ENCODE measurements around a stretch of chr10.

DNA sequence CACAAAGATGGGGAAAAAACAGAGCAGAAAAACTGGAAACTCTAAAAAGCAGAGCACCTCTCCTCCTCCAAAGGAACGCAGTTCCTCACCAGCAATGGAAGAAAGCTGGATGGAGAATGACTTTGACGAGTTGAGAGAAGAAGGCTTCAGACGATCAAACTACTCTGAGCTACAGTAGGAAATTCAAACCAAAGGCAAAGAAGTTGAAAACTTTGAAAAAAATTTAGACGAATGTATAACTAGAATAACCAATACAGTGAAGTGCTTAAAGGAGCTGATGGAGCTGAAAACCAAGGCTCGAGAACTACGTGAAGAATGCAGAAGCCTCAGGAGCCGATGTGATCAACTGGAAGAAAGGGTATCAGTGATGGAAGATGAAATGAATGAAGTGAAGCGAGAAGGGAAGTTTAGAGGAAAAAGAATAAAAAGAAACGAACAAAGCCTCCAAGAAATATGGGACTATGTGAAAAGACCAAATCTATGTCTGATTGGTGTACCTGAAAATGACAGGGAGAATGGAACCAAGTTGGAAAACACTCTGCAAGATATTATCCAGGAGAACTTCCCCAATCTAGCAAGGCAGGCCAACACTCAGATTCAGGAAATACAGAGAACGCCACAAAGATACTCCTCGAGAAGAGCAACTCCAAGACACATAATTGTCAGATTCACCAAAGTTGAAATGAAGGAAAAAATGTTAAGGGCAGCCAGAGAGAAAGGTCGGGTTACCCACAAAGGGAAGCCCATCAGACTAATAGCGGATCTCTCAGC is 114.0 kb downstream of the CCDC7 start:
- RRBS = no CpG with 5 or more reads among the region's 13 CpGs

DNA sequence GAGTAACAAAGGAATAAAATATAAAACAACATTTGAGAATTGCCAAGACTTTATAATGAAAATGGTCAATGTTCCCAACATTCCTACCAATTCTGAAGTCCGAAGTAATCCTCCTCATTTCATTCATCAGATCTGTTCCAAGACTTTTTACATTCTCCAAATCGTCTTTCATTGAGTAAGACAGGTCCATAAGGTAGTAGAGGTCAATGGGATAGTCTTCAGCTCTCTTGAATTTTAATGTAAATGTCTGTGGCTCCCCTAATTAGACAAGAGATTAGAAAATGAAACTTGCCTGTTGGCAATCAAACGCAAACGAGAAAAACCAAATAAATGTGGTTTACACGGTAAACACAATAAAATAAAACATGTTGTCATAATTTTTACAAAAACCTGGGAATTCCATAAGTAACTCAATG is 30.0 kb downstream of the ITGB1 start:
- RRBS = no CpG with 5 or more reads among the region's 5 CpGs

- RRBS = no CpG with 5 or more reads among the region's 4 CpGs
Measured at GRCh38 chr10:32972350-32972867, 14.4 kb upstream of the ITGB1 start.

DNA sequence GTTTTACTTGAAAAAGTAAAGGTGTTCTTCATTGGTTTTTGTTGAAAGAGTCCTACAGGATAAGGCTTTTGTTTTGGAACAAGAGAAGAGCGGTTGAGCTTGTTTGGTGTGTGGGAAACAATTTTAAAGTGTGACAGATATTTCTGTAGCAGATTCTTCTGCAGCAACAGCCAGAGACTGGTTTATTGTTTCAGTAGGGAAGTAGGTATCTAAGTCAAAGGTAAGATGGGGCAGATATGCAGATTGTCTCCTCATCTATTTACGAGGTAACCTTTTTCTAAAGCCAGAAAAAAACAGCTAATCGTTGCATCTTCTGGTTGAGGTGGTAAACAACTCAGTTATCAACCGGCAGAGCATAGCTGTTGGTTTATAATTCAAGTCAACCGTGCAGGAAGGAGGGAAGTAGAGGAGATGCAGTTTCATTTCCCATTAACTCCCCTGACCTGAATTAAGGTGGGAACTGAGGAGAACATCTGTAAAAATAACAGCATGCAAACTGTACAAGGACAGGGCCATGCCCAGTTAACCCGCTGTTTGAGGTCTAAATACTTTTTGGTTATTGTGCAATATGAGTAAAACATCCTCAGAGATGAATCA is 156.4 kb upstream of the ITGB1 start:
- RRBS = no CpG with 5 or more reads among the region's 6 CpGs

GRCh38 chr10:33136877-33137171 is 178.8 kb upstream of the ITGB1 start:
- RRBS = no CpG with 5 or more reads among the region's 1 CpG

DNA sequence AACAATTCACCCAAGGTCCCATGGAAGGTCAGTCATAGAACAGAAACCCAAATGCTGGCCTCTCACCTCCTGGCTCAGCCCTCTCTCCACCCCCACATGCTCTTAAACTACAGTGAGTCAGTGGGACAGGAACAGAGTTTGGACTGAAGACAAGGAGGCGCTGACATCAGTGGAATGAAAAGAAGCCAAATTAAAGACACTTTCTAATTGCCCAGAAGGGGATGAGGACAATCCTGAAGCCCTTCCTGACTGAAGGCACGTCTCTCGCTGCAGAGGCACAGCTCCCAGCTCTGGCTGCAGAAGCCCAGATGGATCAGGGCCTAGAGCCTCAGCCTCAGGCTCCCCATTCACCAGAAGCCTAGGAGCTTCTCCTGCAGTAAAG is 369.4 kb upstream of the NRP1 start:
- RRBS = no CpG with 5 or more reads among the region's 3 CpGs

GRCh38 chr10:33772426-33773645 is 438.4 kb upstream of the NRP1 start:
- RRBS = no CpG with 5 or more reads among the region's 20 CpGs

GRCh38 chr10:34382377-34382955 is 432.6 kb downstream of the PARD3 start:
- RRBS = no CpG with 5 or more reads among the region's 12 CpGs

DNA sequence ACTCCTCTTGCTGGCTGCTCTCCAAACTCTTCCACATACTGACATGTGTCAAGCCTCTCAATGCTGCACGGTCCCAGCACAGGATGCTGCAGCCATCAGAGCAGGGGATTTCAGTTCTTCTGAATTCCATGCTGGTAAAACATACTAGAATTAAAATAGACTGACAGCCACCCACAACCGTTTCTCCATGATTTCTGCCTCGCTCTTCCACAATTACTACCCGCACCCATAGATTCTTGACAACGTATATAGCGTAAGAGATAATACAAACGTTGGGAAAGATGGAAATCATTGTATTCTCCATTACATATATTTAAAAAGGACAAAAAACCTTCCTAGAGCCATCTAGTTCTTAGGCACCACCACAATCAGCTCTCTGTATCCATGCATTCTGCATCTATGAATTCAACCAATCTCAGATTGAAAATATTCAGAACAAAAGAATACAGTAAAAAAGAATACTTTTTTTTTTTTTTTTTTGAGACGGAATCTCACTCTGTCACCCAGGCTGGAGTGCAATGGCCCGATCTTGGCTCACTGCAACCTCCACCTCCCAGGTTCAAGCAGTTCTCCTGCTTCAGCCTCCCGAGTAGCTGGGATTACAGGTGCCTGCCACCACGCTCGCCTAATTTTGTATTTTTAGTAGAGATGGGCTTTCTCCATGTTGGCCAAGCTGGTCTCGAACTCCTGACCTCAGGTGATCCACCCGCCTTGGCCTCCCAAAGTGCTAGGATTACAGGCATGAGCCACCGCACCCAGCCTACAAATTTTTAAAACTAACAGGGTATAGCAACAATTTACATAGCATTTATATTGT is 206.8 kb downstream of the PARD3 start:
- RRBS = no CpG with 5 or more reads among the region's 15 CpGs

GRCh38 chr10:34941697-34942322 is 126.7 kb upstream of the PARD3 start:
- RRBS = 45% methylated on average over 2 of the region's 11 CpGs

DNA sequence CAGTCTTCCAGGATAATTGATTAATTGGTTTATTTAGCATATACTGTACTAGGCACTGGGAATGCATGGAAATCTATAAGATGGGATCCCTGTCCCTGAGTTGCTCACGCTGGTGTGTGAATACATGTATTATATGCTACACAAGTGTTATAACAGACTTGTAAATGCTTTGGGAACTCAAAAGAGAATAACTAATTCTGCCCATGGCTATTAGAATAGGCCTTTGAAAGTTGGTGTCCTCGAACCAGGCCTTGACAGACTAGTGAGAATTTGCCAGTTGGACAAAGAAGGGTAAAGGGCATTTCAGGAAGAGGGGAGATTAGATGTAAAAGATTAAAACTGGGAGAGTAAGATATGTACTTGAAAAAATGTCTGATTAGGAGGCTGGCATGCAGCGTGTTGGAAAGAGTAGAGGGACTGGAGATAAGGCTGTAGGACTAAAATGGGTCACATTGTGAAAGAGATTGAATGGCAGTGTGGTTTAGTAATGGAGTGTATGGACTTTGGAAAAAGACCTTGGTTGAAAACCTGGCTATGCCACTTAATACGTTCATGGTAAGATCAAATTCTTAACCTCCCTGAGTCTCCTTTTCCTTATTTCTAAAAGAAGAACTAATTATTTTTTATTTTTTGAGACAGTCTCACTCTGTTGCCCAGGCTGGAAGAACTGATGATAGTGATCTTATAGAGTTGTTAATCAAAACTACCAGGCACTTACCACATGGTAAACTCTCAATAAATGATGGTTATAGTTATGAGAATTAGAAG is 14.0 kb downstream of the CREM start:
- RRBS = no CpG with 5 or more reads among the region's 4 CpGs

GRCh38 chr10:35141270-35142132 is 14.9 kb downstream of the CREM start:
- RRBS = no CpG with 5 or more reads among the region's 10 CpGs

GRCh38 chr10:35165157-35165649 is 38.6 kb downstream of the CREM start:
- RRBS = no CpG with 5 or more reads among the region's 4 CpGs

DNA sequence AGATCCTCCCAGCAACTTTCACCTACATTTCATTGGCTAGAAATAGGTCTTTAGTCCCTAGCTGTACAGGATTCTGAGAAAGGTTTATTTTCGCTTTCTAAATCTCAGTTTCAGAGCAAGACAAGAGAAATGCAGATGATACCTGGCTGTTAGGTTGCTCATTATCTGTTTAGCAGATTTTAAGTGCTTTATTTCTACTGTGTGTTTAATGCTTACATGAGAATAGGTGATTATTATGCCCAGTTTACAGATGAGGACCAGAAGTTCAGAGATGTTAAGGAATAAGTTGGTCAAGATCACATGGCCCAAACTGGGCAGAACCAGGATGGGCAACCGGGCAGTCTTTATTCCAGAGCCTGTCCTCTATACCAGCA is 82.1 kb downstream of the CREM start:
- RRBS = no CpG with 5 or more reads among the region's 2 CpGs

DNA sequence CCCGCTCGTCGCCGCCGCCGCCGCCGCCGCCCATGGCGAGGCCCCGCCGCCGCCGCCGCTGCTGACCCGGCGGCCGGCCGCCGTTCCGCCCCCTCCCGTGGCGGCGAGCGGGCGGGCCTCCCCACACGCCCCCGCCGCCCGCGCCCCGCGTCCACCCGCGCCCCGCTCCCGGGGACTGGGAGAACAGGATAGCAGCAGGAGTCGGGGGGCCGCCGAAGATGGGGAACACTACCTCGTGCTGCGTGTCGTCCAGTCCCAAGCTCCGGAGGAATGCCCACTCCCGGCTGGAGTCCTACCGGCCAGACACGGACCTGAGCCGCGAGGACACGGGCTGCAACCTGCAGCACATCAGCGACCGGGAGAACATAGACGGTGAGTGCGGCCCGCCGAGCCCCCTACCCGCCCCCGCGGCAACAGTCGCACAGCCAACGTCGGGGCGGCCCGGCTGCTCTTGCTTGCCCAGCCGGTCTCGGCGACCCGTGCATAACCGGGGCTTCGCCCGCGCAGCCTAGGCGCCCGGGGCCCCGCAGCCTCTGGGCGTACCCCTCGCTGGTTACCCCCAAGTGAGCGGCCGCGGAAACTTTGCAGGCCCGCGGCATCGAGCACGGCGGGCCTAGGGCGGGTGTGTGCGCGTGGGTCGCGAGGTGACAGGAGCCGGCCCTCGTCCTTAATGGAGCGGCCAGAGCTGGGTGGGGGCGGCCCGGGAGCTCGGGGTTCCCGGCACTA is 690 bp downstream of the CCNY start:
- RRBS = 2% methylated on average over 36 of the region's 97 CpGs

GRCh38 chr10:35394911-35395477 is 58.7 kb downstream of the CCNY start:
- RRBS = no CpG with 5 or more reads among the region's 4 CpGs

DNA sequence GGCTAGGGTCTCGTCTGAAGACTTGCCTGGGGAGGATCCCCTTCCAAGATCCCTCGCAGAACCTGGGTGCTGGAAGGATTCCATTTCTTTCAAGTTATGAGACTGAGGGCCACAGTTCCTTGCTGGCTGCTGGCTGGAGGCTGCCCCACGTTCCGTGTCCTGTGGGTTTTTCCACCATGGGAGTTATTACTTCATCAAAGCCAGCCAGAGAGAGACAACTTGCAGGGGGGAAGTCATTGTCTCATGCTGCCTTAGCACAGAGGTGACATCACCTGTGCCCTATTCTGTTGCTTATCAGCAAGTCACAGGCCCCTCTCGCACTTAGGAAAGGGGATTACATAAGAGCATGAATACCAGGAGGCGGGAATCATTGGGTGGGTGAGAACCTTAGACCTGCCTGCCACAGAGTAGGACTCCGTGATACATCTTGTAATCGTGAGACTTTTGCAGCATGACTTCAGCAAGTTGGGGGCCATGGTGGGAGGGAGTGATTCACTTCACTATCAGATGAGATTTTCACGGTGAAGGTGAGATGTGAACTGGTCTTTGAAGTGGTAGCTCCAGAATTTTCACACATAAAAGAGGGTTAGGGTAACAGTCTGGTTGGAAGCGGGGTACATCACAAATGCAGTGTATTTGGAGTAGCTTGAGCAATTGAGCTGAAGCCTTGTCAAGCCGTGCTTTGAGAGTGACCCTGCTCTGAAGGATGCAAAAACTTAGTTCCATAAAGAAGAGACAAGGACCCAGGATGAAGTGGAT is 78.1 kb downstream of the CCNY start:
- RRBS = no CpG with 5 or more reads among the region's 11 CpGs

DNA sequence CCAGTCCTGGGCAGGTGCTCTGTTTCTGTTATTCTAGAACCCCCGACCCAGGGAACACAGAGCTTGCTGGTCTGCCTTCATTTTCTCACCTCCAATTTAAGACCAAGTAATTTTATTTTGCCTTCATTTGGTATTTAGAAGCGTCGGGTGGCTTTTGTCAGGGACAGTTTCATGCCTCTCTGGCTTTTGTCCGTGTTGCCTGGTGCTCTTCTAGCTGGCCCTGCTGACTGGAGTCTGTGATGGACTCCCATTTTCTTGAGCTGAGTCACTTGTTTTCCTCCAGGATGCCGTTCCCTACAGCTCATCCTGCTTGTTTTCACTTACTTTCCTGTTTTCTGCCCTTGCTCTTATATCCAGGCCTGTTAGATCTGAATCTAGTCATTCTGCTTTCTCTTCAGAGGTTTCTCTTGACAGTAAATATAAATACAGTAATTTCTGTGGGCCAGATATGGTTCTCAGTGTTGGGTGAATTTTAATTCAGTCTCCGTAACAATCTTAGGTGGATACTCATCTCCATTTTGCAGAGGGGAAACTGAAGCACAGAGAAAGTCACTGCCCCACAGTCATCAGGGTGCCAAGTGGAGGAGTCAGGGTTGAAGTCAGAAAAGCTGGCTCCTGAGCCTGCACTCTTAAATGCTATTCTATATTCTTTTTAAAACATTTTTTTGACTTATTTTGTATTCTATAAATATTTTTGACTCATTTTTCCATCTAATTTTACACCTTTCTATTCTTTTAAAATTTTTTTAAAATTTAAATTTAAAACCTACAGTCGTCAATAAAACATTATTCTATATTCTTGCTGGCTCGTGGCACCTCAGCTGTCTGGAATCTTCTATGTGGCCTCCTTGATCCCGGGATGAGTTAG is 85.4 kb downstream of the CCNY start:
- RRBS = no CpG with 5 or more reads among the region's 9 CpGs

- RRBS = no CpG with 5 or more reads among the region's 4 CpGs
Measured at GRCh38 chr10:35423480-35423903, 87.2 kb downstream of the CCNY start.

DNA sequence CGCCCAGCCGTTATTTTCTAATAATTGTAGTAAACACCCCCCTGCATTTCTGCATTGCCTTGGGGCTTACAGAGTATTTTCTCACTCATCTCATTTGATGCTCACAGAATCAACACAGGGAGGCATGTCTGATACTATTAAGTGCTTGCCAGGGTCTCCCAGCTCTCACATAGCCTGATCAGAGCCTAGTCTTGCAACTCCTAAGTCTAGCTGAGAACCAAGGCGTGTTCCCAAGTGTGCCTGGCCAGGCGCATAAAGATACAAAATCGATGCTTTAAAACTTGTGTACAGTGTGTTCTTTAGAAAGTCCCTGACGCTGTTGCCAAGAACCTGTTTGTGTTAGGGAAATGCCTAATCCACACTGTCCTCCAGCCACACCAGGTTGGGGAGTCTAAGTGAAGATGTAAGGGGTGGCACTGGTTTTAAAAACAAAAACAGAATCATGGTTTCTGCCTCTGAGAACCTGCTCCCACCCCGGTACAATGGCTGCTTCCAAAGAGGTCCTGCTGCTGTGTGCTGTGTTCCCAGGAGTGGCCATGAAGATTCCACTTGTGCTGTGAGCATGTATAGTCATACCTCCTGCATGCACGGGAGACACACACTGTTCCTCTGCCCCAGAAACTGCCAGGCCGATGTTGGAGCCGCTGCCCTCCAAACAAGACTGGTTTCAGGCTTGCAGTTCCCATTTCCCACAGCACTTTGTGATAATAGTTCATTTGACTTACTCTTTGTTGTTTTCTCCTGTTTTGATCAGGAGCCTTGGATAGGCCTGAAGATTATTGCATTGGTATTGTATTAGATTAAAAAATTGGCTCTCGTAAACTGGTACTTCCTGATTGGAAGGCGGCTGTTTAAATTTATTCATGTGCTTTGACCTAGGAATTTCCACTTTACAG is 88.5 kb downstream of the CCNY start:
- RRBS = no CpG with 5 or more reads among the region's 12 CpGs

Measured in NB4 (cell line).